Thoracic aorta endothelial cell (primary cell): ENCODE results near the genes CD8A, CD8B and AQP7B.

DNA sequence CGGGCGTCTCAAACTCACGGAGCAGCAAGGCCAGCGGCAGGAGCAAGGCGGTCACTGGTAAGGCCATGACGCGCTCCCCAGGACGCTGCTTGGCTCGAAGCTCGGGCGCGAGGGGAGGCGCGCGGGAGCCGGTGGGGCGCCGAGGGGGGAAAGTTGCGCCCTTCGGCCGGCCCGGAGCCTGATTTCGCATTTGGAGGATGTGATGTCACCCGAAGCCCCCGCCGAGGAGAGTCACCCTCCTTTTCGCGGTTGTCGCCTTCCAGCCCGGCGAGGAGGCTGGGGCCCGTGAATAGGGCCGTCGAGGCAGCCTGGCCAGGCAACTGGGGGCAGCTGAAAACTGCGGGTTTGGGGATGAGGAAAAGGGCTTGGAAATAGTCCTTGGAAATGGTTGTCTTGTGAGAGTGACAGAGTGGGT, at the start of gene CD8A:
Gene CD8A, minus strand, starts transcription at position 155 of the 415 bp plus-strand sequence.
- CAGE, long polyA plus RNA = no peak

- CAGE, long polyA plus RNA = no peak
Measured at GRCh38 chr2:86825743-86826666, 35.3 kb upstream of the CD8A start.

DNA sequence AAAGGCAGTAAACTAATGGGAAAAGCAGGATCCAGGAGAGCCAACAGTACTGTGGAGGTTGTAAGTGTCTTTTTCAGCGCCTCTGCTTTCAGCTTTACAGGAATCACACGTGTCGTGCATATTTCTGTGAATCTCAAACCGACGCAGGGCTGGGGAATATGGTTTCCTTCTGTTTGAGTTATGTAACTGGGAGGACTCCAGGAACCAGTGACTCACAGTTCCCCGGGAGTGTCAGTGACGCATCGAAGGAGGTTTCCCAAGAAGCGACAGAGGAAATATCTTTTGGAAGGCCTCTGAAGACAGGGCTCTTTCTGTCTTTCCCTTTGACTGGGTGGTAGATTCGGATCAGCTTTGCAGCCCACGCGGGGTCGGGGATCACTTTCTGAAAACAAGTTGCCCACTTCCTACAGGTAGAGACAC, 24.4 kb downstream of the CD8B start:
- CAGE, long polyA plus RNA = no peak

- CAGE, long polyA plus RNA = no peak
Measured at GRCh38 chr2:86861572-86862141, at the start of gene CD8B. CD8B (minus strand) TSS chr2:86861886.

- CAGE, long polyA plus RNA = no peak
Measured at GRCh38 chr2:87458701-87459175, 289.1 kb upstream of the PLGLB2 start.

DNA sequence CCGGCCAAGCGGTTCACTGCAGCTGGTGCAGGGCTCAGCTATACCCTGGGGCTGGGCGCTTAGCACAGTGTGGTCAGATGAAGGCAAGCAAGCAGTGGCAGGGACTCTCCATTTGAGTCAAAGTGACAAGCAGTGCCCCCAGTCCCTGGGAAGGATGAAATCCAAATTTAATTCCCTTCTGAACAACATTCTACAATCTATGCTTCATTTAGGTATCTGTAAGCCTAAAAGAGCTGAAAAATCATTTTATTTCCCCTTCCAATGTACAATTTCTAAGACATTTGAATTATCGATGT, 88.8 kb upstream of the PLGLB2 start:
- CAGE, long polyA plus RNA = no peak

GRCh38 chr2:88122998-88123691, 4.7 kb downstream of the FABP1 start:
- CAGE, long polyA plus RNA = no peak

DNA sequence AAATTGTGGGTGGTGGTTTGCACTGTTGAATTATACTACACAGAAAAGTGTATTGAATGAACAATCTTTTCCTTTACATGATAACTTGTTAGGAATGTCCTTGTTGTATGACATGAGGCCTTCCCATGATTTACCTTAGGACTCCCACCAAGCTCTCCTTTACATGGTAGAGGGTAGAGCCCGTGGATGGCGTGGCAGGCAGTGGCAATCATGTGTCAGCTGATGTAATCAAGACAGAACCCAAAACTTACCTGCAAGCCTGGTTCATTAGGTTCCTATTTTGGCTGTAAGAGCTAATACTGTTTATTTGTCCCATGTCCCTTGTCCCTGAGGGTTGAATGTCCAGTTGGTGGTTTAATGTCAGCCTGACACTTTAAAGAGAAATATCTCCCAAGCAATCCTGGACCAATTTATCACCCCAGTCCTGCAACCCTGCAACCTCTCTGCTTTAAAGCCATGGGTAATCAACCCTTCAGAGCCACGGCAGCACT, 5.9 kb upstream of the FABP1 start:
- CAGE, long polyA plus RNA = no peak

- CAGE, long polyA plus RNA = no peak
Measured at GRCh38 chr2:88144670-88145694, 17.1 kb upstream of the FABP1 start.

DNA sequence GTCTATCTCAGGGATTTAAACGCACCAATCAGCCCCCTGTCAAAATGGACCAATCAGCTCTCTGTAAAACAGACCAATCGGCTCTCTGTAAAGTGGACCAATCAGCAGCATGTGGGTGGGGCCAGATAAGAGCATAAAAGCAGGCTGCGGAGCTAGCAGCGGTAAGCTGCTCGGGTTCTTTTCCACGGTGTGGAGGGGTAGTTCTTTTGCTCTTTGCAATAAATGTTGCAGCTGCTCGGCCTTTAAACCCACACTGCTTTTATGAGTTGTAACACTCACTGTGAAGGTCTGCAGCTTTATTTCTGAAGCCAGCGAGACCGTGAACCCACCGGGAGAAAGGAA, 20.7 kb upstream of the TEX37 start:
- CAGE, long polyA plus RNA = no peak

DNA sequence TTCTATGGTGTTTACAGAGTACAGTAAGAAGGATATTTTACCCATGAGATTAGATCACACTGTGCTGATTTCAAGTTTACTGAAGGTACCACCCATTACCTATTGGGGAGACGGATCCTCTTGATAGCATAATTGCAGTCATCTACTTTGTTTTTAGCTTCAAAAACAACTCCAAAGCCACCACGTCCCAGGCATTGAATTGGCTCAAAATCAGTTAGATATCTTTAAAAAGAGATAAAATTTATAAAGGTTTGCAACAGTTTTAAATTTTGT, 47.9 kb downstream of the EIF2AK3 start:
- CAGE, long polyA plus RNA = no peak

GRCh38 chr2:88608300-88608907, 18.9 kb downstream of the EIF2AK3 start:
- CAGE, long polyA plus RNA = no peak

DNA sequence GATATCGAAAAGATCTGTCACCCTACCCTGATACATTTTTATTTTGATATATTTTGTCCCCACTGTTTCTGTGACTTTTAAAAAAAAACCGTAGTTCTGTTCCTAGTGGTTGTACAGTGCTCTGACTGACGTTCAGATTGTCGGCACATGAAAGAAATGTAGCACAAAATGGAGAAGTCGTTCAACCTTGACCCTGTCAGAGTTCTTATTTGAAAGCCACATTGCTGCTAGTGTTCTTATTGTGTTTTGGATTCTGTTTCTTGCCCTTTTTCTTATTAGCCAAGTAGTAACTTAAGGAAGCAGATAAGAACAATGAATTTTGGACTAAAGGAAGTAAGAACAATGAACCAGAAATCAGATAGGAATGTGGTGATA, 45.8 kb downstream of the RPIA start:
- CAGE, long polyA plus RNA = no peak

DNA sequence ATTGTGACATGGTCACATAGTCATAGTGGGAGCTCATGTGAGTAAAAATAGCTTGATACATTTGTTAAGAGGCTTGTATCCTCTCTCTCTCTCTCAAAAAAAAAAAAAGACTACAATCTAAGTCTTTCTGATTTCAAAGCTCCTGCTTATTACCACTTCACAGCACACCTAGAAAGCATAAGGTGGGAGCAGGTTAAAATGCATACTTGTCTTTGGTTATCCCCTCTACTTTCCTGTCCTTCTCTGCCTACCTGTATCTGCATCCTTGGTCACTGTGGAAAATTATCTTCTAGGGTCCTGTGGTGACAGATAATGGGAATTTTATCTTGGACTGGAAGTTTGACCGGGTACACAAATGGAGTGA, 46.2 kb downstream of the RPIA start:
- CAGE, long polyA plus RNA = no peak

- CAGE, long polyA plus RNA = no peak
Measured at GRCh38 chr2:88885871-88886398, 194.5 kb downstream of the RPIA start.

DNA sequence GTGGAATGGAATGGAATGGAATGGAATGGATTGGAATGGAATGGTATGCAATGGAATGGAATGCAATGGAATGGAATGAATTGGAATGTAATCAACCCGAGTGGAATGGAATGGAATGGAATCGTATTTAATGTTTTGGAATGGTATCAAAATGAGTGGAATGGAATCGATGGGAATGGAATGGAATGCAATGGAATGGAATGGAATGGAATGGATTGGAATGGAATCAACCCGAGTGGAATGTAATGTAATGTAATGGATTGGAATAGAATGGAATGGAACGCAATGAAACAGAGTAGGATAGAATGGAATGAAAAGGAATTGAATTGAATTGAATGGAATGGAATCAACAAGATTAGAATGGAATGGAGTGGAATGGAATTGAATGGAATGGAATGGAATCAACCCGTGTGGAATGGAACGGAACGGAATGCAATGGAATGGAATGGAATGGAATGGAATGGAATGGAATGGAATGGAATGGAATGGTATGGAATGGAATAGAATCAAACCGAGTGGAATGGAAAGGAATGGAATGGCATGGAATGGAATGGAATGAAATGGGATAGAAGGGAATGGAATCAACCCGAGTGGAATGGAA, 1146.3 kb downstream of the RPIA start:
- CAGE, long polyA plus RNA = no peak

- CAGE, long polyA plus RNA = no peak
Measured at GRCh38 chr2:89862352-89862551, 1170.8 kb downstream of the RPIA start.

GRCh38 chr2:94220120-94220355, 367.1 kb upstream of the AQP7B start:
- CAGE, long polyA plus RNA = no peak

DNA sequence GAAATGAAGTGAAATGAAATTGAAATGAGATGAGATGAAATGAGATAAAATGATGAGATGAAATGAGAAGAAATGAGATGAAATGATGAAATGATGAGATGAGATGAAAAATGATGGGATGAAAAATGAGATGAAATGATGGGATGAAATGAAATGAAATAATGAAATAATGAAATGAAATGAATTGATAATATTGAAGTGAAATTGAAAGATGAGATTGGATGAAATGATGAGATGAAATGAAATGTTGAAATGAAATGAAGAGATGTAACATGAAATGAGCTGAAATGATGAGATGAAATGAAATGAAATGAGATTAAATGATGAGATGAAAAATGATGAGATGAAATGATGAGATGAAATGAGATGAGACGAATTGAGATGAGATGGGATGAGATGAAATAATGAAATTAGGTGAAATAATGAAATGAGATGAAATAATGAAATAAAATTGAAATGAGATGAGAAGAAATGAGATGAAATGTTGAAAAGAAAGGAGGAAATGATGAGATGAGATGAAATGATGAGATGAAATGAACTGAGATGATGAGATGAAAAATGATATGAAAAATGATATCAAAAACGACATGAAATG, 366.0 kb upstream of the AQP7B start:
- CAGE, long polyA plus RNA = no peak

DNA sequence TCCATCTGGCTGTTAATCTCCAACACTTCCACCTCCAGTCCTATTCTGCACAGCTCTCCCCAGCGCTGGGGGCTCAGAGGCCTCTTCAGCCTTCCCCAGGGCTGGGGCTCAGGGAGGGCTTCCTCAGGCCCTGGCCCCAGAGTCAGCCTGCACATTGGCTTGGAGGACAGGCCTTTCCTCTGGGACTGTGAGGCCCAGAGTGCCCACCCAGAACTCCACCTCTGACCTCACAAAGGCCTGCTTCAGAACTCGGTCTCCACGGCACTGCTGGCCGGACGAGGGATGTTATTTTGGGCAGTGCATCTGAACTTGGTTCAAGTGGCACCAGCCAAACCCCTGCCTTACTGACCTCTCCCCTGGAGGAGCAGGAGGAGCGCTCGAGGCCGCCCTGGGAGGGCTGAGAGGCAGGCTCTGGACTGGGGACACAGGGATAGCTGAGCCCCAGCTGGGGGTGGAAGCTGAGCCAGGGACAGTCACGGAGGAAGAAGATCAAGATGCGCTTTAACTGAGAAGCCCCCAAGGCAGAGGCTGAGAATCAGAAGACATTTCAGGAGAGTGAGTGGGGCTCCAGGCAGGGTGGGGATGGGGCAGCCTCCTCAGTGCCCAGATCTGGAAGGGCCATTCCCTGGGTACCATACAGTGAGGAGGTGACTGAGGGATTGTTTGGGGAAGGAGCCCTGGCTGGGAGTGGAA, at the start of gene AQP7B:
Gene AQP7B, plus strand, starts transcription at position 457 of the 693 bp plus-strand sequence.
- CAGE, long polyA plus RNA = no peak